Subcutaneous adipose tissue (tissue), 3 donors: ENCODE results near the gene LYG2.

DNA sequence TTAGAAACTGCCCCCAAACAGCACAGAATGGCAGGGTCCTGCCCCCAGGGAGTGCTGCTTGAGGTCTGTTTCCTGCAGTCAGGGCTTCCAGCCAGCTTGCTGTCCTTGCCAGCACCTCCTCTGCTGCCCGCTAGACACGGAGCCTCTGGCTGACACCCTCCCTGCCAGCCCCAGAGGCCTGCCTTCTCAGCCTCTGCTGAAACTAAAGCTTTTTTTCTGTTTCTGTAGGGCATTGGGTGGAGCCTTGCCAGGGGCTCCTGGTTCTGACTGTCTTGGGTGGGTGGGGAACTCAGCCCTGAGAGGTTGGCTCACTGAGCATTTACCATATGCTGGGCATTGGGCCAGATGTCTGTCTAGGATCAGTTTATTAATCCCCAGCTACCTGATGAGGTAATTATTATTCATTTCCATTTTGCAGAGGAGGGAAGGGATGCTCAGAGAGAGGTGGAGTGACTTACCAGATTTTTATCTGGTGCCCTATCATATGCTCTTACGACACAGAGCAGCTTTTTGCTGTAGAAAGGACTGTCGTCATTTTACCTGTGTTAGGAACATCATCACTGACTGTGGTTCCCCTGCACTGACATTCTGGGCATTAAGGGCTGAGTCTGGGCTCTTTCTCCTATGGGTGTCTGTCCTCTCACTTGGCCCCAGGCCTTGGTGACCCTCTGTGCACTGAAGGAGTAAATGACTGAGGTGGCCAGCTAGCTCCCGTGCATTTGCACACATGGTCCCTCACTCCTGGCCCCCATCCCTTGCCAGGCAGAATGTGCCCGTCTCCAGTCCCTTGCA is 35.5 kb downstream of the INPP4A start:
- PRO-cap: no peak
- RAMPAGE, long total RNA, 3 experiments: no peak in any of the 3 experiments

DNA sequence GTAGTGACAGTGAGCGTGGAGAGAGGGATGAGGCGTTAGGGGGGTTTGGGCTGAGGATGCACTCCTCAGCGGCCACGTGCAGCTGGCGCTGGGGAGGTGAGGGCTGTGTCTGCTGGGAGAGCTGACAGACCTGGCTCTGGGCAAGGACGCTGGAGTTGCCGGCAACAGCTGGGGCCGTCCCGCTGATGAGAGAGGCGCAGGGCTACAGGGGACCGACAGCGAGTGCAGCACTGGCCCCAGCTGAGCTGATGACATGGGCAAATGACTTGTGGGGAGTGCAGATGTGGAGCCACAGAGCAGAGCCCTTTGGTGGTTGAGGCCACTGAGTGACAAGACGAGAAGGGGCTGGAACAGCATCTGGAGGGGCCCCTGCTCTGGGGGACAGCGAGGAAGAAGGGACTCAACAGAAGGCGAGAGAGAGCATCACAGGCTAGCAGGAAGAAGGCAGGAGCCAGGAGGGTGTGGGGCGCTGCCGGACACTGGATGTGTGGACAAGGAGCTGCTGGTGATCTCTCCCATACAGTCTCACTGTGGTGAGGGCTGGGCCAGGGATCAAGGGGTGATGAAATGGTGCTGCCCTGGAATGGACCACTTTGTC is 38.3 kb downstream of the COA5 start:
- PRO-cap: no peak
- RAMPAGE, long total RNA, 3 experiments: no peak in any of the 3 experiments

GRCh38 chr2:98608736-98609835 is 697 bp downstream of the UNC50 start:
- PRO-cap: bidirectional peak, plus-strand start at chr2:98609450, minus-strand start at chr2:98609225
- RAMPAGE, long total RNA, 3 experiments: no peak in any of the 3 experiments

DNA sequence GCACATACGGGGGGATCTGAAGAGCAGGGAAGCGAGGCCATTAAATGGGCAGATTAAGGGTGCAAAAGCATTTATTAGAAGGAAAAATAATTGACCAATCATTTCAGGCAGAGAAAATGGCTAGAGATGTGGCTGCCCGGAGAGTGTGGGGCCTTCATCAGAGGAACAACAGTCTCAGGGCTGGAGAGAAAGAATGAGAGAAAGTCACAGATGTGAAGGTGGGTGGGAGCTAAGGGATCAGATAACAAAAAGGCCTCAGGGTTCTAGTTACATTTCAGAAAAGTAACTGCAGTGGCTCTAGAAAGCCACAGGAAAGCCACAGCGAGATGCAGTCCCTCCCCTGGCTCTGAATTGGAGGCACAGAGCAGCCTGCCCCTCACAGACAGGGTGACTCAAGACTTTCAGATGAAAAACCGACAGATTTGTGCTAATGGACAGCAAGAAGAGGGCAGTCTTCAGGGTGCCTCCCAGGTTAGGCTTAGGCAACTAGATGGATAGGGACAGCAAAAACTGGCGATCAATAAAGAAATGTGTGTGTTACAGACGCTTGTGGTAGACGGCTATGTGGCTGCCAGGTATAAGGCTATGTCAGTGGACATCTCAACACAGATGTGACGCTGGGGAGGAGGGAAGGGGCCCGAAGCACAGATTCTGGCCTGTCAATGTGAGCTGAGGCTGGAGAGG is 26.0 kb downstream of the UNC50 start:
- PRO-cap: no peak
- RAMPAGE, long total RNA, 3 experiments: no peak in any of the 3 experiments

DNA sequence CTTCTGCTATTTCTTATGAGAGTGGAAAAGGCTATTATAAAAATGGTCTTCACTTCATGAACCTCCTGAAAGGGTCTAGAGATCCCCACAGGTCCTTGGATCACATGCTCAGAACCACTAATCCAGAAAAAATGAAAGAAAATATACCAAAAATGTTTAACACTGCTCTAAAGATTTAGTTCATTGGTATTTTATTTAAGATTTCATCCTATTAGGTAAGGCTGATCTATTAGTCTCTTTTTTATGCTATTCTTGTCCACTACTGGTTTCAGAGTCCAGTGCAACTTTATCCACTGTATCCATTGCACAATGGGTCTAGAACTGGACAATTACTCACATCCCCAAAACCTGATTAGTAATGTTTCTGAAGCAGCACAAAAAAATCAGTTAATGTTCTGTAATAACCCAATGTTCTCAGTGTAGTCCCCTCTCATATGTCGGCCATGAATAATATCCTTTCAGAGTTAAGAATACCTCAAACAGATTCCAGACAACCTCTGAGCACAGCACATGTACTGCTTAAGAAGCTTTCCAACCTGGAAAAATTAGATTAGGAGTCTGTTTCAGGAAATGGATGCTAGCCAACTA is 29.8 kb downstream of the MGAT4A start:
- PRO-cap: unidirectional peak, plus-strand start at position 482 of the sequence
- RAMPAGE, long total RNA, 3 experiments: no peak in any of the 3 experiments

DNA sequence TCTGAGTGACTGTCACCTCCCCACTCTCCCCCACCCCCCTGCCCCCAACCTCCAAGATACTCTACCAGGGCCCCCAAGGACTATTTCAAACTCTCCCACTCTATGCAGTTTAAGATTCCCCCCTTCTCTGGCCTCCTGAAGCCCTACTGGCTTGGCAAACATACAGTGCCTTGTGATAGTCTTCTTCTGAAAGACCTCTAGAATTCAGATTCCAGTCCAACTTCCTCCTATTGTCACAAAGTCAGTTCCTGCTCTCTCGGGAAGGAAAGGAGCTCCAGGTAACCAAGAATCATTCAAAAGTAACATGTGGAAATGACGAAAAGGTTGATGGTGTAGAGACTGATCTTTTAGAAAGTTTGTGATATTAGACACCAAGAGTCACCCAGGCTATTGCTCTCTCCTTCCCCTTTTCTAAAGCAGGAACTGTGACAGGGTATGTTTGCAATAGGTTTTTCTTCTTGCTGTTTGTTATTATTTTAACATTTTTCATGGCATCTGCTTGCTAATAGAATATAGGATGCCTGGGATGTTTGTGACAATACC is 93.4 kb upstream of the MGAT4A start:
- PRO-cap: no peak
- RAMPAGE, long total RNA, 3 experiments: no peak in any of the 3 experiments

- PRO-cap: no peak
- RAMPAGE, long total RNA, 3 experiments: no peak in any of the 3 experiments
Observed at GRCh38 chr2:98912370-98913090, 23.5 kb downstream of the CRACDL start.

GRCh38 chr2:99154073-99154458 is 676 bp downstream of the TSGA10 start:
- PRO-cap: no peak
- RAMPAGE, long total RNA, 3 experiments: no peak in any of the 3 experiments

DNA sequence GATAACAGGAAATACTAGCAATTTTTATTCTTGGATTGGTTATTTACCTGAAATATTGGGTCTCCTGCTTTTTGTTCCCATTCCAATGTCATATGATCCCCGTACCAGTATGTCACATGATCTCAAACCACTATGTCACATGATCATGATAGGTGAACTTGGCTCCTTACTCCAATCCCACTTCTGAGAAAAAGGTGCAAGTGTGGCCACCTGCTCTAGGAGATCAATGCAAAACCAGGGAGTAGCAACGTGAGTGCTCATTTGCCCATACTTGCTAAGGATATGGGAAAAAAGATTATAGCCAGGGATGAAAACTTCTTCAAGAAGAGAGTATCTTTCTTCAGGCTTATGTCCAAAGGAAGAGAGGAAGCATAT is at the start of gene LYG2:
TSS of gene LYG2 (minus strand) at position 111 of the 375 bp plus-strand sequence.
- PRO-cap: no peak
- RAMPAGE, long total RNA, 3 experiments: no peak in any of the 3 experiments

DNA sequence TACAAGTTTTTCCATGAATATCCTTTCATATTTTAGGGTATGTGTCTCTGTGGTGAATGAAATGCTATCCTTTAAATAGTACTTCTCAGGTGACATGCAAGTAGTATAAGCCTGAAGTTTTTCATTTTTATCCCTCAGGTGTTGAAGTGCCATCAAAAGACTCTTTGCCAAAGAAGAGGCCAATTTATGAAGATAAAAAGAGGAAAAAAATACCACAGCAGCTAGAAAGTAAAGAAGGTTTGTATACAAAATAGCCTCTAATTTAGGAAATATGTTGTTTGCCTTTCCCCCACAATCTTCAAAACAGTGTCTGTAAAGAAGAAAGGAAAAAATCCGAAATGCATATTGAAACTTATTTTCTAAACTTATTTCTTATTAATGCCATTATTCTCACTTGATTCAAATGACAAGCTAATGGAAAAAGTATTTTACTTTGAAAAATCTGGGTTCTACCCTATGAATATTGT is 31.2 kb downstream of the EIF5B start:
- PRO-cap: no peak
- RAMPAGE, long total RNA, 3 experiments: no peak in any of the 3 experiments

- PRO-cap: no peak
- RAMPAGE, long total RNA, 3 experiments: no peak in any of the 3 experiments
Observed at GRCh38 chr2:99404064-99405213, 67.2 kb downstream of the EIF5B start.

DNA sequence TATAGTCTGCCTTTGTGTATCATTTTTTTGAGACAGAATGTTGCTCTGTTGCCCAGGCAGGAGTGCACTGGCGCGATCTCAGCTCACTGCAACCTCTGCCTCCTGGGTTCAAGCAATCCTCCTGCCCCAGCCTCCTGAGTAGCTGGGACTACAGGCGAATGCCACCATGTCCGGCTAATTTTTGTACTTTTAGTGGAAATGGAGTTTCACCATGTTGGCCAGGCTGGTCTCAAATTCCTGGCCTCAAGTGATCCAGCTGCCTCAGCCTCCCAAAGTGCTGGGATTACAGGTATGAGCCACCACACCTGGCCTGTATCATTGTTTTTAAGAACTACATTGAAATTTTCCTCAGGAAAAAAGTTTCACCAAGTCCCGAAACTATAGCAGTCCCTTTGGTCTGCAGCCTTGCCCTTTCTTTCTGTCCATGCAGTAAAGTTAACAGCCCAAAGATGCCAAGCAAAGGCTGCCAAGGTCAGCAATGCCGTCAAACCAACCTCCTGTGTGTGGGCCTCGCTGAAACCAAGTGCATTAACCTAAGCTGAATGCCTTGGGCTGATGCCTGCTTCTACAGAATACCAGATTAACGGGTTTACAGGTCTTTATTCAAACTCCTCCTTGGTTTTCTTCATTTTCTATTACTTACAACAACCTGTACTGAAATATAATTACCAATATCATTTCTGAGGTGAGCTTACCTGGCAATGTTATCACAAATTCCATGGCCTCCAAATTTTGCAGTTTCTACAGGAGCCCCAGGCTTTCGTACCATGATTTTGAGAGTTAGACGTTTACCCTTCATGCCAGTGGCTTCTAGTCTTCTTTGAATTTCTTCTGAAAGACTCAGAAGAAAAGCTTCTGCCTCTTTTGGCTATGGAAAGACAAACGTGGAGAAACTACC is 73.1 kb downstream of the EIF5B start:
- PRO-cap: no peak
- RAMPAGE, long total RNA, 3 experiments: no peak in any of the 3 experiments

GRCh38 chr2:99489023-99489856 is 577 bp downstream of the REV1 start:
- PRO-cap: unidirectional peak, plus-strand start at chr2:99489456; bidirectional peak, plus-strand start at chr2:99489626, minus-strand start at chr2:99489566
- RAMPAGE, long total RNA, 3 experiments: no peak in any of the 3 experiments

- PRO-cap: no peak
- RAMPAGE, long total RNA, 3 experiments: no peak in any of the 3 experiments
Observed at GRCh38 chr2:99593873-99594282, 104.1 kb upstream of the REV1 start.

DNA sequence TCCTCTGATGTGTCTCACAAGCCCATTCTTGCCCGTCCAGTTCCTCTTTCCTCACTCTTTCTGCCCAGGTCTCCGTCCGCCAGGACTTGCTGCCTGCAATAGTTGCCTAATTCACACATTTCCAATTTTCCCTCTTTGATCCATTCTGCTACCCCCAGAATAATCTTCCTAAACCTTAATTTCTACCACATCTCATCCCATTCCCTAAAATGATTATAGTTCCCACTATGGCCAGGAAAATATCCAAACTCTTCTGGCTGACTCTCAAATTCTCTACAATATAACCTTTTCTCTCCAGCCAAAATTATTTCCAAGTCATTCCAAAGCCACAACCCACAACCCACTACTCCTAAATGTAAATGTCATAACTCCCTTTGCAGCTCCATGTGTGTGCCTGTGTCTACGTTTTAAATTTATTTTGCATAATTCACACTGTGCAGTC is 171.2 kb downstream of the AFF3 start:
- PRO-cap: no peak
- RAMPAGE, long total RNA, 3 experiments: no peak in any of the 3 experiments

DNA sequence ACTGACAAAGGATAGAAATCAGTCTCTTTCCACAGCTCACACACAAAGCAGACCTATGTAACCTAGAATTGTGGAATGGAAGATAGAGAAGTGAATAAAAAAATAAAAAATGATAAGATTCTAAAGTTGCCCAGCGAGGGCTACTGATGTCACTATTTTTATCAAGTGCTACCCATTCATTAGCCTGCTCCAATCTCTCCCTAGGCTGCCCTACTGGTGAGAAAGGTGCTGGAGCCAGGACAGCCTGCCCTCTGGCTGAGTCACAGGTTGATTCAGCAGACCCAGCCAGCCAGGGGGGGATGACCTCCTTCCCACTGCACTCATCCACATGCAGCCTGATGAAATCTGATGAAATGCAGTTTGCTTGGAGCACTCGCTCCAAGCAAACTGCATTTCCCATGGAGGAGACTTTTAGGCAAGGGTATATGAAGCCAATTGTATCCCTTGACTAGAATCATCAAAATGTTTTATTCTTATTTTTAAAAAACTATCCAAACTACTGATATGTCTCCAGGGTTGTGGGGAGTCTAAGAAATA is 128.6 kb downstream of the AFF3 start:
- PRO-cap: no peak
- RAMPAGE, long total RNA, 3 experiments: no peak in any of the 3 experiments

GRCh38 chr2:100039608-100040185 is 102.7 kb downstream of the AFF3 start:
- PRO-cap: no peak
- RAMPAGE, long total RNA, 3 experiments: no peak in any of the 3 experiments

GRCh38 chr2:100197505-100198046 is 55.2 kb upstream of the AFF3 start:
- PRO-cap: no peak
- RAMPAGE, long total RNA, 3 experiments: no peak in any of the 3 experiments

- PRO-cap: no peak
- RAMPAGE, long total RNA, 3 experiments: no peak in any of the 3 experiments
Observed at GRCh38 chr2:100243309-100243509, 79.1 kb downstream of the LONRF2 start.

DNA sequence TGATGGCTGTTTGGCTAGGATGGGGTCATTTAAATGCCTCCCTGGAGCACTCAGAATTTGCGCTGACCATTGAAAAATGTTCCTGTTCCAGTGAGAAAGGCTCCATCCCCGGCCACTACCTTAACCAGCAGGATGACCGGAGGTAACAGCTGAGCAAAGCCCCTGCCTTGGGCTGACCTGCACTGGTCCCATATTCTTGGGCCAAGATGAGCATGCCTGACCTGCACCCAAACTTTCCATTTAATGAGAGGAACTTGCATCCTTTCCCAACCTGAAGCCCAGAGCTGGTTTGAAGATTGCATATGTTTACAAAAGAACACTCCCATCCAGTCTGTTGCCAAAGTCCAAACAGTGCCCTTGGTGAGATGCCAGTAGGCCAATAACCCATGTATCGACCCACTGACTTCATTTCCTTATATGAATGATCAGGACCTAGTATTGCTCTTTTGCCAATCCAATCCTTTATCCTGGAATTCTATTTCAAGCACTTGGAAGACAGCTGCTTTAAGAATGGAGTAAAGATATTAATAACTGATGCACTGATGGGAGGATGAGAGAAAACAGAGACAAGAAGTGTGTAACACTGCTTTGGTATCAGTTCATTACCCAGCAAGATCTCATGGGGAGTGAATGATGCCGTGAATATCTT is 5.4 kb upstream of the NPAS2 start:
- PRO-cap: no peak
- RAMPAGE, long total RNA, 3 experiments: no peak in any of the 3 experiments